Psoas muscle (tissue), 2 donors: ENCODE measurements around the gene TIRAP.

DNA sequence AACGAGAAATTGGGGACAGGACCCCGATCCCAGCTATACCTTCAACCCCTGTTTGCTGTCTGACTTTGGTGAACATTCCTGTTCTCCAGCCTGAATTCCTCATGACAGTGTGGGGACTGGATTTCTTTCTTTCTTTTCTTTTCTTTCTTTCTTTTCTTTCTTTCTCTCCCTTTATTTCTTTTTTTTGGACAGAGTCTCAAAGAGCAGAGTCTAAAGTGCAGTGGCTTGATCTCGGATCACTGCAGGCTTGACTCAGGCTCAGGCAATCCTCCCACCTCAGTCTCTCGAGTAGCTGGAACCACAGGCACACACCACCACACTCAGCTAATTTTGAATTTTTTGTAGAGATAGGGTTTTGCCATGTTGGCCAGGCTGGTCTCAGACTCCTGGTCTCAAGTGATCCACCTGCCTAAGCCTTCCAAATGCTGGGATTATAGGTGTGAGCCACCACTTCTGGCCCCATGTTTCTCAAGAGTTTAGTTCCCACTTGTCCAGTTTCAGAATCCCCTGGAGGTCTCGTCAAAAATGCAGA lies 63.1 kb downstream of the RPUSD4 start:
- PRO-cap, 2 experiments, result no peak in any of the 2 experiments

DNA sequence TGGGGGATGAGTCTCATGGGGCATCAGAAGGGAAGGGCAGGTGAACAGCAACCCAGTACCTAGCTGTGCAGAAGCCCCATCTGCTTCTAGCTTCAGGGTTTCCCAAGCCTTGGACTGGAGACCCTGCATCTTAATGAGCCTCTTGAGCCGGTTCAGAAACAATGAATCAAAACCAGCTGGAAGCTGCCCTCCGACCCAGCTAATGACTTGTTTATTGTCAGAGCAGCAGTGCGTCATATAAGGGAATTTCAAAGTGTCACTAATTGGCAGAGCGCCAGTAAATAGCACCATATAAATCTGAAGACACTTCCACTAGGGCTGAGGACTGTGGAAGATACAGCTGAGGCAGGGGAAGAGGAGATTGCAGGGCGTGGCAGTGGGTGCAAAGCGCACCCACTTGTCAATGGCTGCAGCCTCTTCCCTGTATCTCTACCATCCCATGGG lies 57.4 kb downstream of the RPUSD4 start:
- PRO-cap, 2 experiments, result no peak in any of the 2 experiments

- PRO-cap, 2 experiments, result no peak in any of the 2 experiments
Measured at GRCh38 chr11:126211884-126212859, 590 bp downstream of the FAM118B start.

- PRO-cap, 2 experiments, result peak in 2 of 2 experiments; most common plus-strand start chr11:126283050 (in 2); most common minus-strand start chr11:126283000 (in 2)
Measured at GRCh38 chr11:126282969-126284101, at the start of gene TIRAP. Gene TIRAP, plus strand, starts transcription at chr11:126283093.

DNA sequence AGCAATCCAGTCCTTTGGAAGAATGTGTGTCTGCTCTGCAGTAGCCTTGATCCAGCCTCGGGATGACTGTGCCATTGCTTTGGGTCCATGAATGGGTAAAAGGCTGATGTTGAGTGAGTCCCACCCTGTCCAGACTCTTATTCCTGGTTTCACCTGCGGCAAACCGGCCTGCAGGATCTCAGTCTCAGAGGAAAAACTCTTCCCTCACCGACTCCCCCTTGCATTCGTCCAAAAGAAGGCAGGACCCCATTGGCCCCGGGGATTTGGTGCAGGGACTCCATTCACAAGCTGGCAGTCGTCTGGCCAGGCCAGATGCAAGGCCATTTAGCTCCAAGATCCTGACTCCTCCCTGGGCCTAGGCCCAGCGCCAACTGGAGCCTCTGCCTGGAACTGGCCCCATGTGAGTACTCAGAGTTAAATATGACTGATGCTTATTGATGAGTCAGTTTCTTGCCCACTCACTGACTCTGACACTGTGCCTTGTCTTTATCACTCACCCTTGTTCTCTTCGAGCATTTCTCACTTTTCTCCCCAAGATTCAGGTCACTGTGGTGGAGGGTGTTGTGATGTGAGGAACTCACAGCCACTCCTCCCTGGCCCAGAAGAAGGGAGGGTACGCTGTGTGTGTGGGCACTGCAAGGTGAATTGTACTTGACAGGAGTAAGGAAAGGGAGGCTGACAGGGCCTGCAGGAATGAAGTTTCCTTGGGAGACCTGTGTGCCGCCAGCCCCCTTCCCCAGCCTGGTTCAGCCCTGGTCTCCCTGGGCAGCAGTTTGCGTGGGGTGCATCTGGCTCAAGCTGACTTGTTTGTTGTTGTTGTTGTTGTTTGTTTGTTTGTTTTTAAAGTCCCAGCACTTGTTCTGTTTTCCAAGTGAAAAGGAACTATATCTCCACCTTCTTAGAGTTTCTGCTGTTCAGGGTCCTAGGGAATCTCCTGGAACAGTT lies 23.3 kb upstream of the ST3GAL4 start:
- PRO-cap, 2 experiments, result no peak in any of the 2 experiments

GRCh38 chr11:126355020-126355237 lies 557 bp upstream of the ST3GAL4 start:
- PRO-cap, 2 experiments, result no peak in any of the 2 experiments

- PRO-cap, 2 experiments, result no peak in any of the 2 experiments
Measured at GRCh38 chr11:126402949-126403824, 47.7 kb downstream of the ST3GAL4 start.

GRCh38 chr11:126426133-126426560 lies 70.7 kb downstream of the ST3GAL4 start:
- PRO-cap, 2 experiments, result no peak in any of the 2 experiments

GRCh38 chr11:126685668-126686158 lies 314.9 kb downstream of the KIRREL3 start:
- PRO-cap, 2 experiments, result no peak in any of the 2 experiments

DNA sequence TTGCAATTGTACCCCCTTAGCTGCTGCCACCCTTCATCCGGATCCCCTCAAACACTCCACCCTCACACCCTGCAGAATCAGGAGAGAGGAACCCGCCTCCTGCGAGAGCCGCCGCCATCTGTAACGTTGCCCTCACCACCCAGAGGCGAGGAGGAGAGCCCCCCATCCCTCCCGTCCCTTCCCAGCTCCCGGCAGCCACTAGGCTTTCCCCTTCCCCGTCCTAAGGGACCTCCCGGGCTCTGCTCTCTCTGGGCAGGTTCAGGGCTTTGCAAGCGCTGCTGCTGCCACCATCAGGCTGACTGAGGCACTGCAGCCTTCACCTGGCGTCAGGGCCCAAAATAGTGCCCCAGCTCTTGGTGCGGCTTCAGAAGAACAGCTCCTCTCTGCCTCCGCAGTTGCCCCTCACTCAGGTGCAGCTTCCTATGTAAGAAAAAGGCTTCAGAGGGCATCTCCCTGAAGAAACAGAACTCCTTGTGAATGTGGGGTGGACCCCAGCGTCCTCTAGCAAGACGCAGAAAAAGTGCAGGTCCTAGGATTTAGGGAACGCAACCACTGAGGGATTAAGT lies 10.2 kb downstream of the KIRREL3 start:
- PRO-cap, 2 experiments, result no peak in any of the 2 experiments

- PRO-cap, 2 experiments, result no peak in any of the 2 experiments
Measured at GRCh38 chr11:127003060-127003558, 2.5 kb upstream of the KIRREL3 start.

DNA sequence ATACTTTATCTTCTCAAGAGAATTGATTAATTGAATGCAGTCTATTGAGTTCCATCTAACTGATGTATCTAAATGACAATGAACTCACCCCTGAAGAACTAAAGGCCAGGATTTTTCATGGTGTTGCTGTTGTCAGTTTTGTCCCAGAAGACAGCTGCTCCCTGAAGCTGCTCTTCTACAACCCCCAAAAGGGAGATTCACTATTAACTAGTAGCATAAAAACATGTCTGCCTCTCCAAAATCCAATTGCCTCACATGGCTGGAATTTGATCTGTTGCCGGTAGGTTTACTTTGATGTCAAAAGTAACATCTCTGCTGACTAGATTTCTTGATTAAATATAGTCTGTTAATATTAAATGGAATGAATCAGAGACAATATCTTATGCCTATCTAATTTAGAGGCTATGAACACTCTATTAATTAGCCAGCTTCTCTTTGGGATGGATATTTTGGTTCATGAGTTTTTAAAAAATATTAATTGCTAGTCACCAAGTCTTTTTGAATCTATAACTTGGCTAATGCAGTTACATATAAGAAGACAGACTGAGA lies 425.4 kb downstream of the ETS1 start:
- PRO-cap, 2 experiments, result no peak in any of the 2 experiments

- PRO-cap, 2 experiments, result no peak in any of the 2 experiments
Measured at GRCh38 chr11:128334151-128335130, 252.9 kb downstream of the ETS1 start.

DNA sequence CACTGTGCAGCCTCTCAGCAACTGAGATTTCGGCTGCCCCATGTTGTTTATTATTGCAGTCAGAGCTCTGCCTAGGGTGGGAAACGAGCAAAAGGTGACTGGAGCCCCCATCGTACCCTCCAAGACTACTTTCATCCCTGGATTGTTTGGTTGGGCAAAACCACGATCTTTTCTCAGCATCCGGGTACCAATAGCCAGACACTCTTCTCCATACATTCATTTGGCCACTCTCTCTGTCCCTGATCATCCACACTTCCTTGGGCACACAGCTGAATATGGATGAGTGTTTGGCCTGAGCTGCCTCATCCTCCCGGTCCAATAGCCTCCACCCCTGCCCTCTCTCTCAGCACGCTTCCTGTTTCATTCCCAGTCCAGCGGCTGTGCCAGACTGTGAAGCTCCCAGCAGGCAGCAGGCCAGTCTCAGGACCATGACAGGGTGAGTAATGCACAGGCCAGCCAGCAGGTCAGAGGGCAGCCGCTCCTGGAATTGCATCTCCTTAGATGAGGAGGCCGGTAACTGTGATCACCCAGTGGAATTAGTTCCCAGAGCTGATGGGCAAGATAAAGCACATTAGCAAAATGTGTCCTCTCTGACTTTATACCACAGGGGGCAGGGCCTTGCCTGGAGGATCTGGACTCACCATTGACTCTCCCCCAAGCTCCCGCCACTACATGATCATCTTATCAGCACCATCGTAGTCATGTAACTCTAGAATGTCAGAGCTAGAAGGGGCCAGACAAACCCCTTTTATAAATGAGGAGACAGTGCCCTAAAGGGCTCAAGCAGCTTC lies 251.2 kb downstream of the ETS1 start:
- PRO-cap, 2 experiments, result no peak in any of the 2 experiments

DNA sequence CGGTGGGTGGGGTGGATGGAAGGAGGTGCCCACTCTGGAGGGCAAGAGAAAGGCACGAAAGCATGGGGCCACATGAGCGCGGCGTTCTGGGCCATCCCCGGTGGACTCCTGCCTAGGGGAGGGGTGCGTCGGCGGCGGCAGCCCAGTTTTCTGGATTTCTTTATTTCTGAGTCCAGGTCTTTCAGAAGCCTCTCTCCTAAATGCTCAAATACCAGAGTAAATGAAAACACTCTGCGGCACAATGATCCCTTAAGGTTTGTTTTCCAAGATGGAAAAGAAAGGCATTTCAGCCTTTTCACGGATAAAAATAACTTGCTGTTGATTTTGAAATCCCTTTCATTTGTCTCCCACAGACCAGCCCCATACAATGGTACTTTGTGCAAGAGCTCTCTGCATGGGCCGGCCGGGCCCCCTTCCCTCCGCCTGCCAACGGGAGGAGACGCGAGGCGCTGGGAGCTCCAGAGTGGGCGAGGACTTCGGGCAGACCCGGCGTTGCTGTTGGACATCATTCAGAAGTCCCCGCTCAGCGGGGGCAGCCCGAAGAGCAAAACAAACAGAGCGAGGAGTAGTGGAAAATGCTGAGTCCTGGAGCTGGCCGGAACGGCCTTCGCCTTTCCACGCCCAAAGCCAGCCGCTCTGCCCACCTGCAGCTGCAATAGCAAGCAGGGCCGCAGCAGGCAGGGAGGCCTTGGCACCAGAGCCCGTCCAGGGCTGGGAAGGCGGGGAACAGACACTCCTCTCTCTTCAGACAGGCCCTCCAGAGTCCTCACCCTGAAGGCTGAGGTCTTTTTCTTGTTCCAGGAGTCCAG lies 135.8 kb downstream of the ETS1 start:
- PRO-cap, 2 experiments, result no peak in any of the 2 experiments

DNA sequence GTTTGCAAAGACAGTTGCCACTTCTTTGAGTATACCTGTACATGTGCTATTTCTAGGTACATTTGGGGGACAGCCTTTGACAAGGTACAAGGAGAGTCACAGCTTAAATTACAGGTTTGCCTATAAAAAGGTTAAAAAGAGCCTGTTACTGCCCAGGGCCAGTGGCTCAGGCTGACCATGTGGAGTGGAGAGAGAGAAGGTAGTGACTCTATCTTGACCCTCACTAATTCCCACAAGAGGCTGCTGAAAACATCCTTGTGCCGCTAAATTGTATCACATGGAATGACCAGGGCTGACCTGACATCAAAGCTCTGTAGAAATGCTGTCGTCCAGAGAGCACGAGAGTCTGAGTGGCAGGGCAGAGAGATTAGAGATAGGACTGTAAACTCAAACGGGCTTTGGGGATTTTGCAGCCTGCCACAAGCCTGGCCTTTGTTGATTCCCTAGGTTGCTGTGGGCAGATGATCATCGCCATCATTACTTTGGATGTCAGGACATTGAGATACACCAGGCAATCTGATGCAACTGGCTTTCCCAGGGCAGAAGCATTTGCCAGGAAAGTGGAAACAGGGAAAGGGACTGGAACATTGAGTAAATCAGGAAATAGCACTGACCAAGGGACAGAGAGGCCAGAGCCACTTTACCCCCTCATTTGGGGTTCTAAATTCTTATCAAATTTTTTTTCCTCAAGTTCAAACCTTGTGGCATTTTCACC lies 131.7 kb downstream of the ETS1 start:
- PRO-cap, 2 experiments, result no peak in any of the 2 experiments

GRCh38 chr11:128464748-128465622 lies 122.4 kb downstream of the ETS1 start:
- PRO-cap, 2 experiments, result no peak in any of the 2 experiments

- PRO-cap, 2 experiments, result no peak in any of the 2 experiments
Measured at GRCh38 chr11:128469146-128469608, 118.2 kb downstream of the ETS1 start.

DNA sequence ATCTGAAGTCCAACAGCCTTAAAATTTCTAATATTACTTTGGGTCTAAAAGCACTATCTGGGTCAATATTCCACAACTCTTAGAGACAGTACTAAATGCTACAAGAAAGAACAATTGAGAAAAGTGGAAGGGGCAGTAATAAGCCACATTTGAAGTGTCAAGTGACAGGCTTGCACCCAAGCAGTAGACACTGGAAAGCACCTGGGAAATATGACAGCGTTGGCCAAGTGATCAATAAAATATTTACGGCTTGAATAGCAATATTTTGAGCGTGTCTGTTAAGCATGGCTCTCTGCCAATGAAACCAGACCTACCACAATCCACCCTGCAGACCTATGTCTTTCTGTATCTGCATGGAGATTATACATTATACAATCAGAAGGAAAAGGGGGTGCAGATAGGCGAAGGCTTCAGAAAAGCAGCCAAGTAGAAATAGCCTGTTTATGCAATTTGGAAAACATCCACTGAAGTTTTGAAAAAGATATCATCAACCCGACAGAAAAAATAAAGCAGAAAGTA lies 71.6 kb downstream of the ETS1 start:
- PRO-cap, 2 experiments, result no peak in any of the 2 experiments

DNA sequence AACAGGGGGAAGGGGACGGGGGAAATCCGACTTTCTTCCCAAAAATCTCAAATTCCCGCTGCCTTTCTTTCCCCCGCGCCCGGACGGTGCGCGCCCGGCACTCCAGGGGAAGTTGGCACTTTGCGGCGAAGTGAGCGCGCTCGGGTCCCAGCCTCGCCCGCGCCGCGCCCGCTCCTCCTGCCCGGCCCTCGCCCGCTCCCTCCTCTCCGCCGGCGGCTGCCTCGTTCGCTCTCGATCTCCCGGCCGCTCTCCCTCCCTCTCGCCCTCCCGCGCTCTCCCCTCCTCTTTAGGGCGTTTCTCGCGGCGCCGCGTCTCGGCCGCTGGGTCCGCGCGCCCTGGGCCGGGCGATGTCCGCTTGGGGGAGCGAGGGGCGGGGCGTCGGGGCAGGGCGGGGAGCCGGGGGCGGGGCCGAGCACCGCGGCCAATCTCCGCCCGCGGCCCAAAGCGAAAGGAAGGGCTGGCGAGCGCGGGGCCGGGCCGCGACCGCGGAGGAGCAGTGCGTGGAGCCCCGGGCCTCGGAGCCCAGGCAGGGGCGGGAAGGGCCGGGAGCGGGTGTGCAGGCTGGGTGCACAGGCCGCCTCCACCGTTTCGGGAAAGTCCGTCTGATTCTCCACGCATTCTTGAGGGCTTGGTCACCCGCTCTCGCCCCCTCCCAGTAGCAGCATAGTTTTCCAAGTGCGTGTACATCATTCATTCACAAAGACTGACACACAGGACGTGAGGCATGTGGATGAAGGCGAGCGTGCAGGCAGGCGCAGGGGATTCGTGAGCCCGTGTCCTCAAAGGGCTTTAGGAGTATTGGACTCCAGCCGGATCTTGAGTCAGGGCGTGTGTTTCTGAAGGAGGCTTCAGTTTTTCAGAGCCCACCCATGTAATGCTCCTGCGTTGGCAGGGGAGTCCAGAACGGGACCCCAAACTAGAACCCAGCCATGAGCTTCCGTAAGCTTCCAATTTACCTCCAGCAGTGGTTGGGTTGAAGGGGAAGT lies 65.0 kb downstream of the ETS1 start:
- PRO-cap, 2 experiments, result peak in 2 of 2 experiments; most common plus-strand start position 530 of the sequence (in 2); most common minus-strand start position 261 of the sequence (in 2)